Panc1 (cell line): Measurements from ENCODE around the genes IGFN1 and PKP1.

- RRBS, 2 experiments: no CpG with 5 or more reads among the region's 3 CpGs
These were observed 9.6 kb upstream of the CAMSAP2 start for GRCh38 chr1:200728992-200729608.

DNA sequence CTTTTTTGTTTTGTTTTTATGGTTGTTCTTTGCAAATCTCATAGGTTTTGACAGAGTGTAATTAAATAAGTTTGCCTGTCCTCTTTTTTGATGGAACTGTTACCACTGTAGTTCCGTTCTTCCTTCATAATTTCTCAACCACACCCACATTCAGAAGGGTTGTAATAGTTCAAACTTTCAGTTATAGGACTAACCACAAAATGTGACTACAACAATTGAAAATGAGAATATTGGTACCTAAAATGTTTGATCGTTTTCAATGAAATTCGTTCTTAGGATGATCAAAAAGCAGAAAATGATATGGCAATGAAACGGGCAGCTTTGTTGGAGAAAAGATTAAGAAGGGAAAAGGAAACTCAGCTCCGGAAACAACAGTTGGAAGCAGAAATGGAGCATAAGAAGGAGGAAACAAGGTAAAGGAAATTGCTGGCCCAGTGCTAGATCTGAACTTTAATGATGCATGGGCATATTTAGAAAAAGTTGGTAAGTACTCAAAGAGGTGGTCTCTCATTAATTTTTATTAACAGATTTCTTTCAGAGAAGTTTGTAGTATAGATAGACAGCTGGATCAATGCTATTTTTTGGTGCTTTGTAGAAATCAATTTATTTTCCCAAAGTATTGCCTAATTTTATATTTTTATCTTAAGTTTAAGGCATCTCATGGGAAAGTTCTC is 20.4 kb upstream of the GPR25 start:
- RRBS, 2 experiments: no CpG with 5 or more reads among the region's 5 CpGs

DNA sequence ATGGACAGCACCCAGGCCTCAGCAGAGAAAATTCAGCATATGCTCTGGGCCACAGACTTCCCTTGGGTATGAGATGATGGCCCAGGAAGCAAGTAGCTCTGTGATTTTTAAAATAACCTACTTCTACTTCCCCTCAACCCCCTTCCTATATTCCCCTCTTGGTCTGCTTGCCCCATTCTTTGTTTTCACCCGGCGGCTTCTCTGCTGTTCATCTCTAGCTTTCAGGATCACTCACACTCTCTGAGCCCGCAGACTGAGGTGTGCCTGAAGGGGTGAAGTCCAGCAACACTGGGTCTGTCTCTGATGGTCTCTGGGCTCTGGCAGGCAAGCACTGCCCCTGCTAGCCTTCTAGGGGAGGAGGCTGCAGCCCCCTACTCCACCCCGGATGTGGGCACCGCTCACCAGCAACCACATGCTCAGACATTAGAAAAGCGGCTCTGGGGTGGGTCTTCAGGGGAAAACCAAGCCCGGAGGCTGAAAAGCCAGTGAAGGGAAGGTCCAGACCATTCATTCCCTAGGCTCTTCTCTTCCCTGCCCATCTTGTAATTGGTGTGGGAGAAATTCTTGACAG is 2.8 kb upstream of the GPR25 start:
- RRBS, 2 experiments: 73 to 82% methylated on average over 3 of the region's 7 CpGs

DNA sequence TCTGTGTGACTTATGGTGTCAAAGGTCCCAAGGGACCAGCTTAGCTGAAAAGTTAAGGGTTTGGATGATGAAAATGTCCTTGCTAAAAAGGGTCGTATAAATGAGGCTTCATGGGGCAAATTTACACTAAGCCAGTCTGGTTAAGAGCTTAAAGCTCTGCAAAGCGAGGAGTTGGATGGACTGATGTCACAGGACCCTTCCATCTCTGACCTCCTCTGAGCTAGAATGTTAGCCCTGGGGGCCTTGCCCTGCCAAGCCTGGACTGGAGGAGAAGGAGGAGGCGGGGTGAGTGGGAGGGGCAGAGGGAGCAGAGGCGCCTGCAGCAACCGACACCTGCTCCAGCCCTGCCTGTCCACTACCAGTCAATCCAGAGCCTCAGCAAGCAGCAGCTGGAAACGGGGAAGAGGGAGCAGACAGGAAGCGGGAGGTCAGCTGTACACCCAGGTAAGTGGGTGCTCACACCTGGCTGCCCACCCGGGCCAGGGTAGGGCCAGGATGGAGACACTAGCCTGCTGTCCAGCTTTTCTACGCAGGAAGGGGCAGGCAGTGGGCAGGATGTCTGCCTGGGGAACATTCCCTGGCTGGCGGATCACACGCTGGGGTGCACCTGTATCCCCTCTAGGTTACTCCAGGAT is at the start of gene IGFN1:
Gene IGFN1 (plus strand): TSS at position 361 of the 635 bp plus-strand sequence.
- RRBS, 2 experiments: no CpG with 5 or more reads among the region's 11 CpGs

DNA sequence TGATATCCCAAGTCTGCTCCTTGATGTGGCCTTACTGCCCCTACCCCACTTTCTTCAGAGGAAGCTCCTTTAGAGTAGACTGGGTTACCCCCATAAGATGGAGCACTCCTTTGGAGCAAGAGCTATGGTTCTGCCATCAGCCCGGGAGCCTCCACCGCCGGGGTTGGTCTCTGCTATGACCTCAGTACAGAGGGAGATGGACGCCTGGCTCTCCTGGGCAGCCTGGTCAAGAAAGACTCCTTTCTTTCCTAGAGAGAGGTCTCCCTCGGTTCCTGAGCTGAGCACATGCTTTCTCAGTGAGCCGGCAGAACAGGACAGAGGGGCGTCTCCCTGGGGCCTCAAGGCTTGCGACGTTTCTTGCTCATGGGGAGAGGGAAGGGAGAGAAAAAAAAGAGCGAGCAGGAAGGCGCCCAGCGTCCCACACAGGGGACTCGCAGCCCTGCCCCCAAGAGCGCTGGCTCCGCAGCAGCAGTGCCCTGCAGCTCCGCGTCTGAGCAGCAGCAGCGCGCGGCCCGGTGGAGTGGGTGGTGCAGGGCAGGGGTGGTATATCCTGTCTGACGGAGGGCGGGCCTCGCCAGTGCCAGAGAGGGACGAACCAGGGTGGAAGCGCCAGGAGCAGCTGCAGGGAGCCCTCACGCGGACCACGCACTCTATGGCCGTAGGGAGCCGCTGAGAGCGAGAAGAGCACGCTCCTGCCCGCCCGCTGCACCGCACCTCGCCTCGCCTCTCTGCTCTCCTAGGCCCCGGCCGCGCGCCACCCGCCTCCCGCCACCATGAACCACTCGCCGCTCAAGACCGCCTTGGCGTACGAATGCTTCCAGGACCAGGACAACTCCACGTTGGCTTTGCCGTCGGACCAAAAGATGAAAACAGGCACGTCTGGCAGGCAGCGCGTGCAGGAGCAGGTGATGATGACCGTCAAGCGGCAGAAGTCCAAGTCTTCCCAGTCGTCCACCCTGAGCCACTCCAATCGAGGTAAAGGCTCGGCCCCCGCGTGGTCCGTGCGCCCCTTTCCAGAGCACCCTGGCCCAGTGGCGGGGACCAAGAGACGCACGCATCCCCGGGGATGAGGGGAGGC is at the start of gene PKP1:
Gene PKP1 (plus strand): TSS at position 577 of the 1,078 bp plus-strand sequence.
- RRBS, 2 experiments: no CpG with 5 or more reads among the region's 68 CpGs

DNA sequence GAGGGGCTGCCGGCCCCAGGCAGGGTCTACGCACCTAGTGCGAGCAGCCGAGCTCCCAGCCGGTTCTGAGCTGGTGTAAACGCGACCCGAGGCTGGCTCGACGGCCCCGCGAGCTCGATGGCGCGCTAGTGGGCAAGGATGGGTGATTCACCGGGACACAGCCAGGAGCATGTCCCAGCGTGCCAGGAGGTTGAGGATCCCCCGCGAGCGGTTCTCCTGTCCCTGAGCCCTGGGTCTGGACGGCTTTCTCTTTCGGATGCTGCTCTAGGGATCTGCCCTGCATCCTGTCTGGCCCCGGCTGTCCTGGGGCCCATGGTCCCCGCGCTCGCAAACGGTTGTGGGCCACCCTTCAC is 678 bp downstream of the PKP1 start:
- RRBS, 2 experiments: 90 to 94% methylated on average over 11 of the region's 27 CpGs

- RRBS, 2 experiments: no CpG with 5 or more reads among the region's 10 CpGs
These were observed 18.6 kb downstream of the PKP1 start for GRCh38 chr1:201301727-201302388.

DNA sequence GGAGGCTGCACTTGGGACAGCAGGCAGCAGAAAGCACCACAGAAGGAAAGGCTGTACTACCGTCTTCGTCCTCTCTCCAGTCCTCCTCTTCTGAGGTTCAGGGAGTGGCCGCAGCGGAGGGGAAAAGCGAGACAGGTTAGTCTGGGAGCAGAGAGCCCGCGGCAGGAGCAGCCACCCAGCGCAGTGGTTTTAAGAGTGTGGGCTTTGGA is 7.8 kb downstream of the TNNT2 start:
- RRBS, 2 experiments: no CpG with 5 or more reads among the region's 8 CpGs

DNA sequence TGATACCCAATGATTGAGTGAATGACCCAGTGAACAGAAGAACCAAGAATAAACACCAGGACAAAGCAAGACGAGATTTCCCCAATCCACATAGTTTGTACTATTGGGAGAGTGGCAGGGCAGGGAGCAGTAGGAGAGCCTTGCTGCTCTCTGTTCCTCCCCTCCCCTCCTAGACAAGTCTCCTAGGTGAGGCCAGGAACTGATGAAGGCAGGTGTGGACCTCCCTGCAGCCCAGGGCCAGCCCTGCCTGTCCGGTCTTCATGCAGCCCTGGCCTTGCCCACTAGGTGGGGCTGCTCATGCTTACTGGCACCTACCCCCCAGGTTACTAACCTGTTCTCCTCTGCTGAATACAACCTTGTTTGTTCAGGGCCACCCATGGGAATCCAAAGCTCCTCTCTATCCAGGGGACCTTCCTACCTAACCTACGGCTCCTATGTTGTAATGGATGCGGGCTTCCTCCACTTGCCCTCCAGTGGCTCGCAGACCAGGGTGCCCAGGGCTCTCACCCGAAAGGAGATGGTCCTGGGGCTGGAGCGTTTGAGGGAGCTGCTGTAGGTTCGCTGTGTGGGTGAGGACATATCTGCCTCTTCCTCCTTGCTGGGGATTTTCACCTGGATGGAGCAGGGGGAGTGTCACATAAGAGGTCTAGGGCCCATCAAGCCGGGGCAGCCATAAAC is 7.9 kb upstream of the TNNT2 start:
- RRBS, 2 experiments: no CpG with 5 or more reads among the region's 9 CpGs

GRCh38 chr1:201396679-201397616 is 2.2 kb downstream of the LAD1 start:
- RRBS, 2 experiments: no CpG with 5 or more reads among the region's 11 CpGs

DNA sequence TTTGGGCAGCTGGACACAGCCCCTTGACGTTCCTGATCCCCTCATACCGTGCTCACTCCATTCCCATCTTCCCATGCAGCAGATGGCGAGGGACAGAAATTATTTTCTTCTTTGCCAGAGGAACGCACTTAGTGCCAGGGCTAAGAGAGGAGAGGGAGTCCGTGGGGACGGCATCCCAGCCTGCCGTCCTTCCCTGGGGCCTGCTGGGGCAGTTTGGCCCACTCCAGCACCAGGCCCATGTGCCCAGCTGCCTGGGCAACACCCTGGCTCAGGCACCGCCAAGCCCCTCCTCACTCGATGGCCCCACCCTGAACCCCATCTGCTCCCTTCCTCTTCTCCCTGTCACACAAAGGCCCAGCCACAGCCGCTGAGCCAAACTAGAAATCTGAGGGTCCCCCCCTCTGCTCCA is 8.1 kb upstream of the TNNI1 start:
- RRBS, 2 experiments: no CpG with 5 or more reads among the region's 10 CpGs

DNA sequence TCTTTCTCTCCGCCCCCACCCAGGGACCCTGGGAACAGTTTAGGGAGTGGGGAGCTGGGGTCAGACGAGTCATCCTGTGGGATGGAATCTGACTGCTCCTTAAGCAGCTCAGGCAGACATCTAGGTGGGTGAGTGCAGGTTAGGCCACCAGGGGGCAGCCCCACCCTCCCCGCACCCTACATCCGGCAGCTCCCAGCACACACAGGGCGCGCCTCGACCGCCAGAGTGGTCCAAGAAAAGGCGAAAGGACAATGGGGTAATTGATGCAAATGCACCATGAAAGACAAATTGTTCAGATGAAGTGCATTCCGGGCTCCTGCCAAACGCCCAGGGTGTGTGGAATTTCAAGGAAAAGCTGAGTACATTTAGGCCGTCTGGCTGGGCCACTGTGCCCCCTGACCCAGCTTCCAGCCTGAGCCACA is 20.8 kb downstream of the PHLDA3 start:
- RRBS, 2 experiments: 18% methylated on average over 5 of the region's 12 CpGs; no CpG with 5 or more reads in 1 of the 2 experiments

DNA sequence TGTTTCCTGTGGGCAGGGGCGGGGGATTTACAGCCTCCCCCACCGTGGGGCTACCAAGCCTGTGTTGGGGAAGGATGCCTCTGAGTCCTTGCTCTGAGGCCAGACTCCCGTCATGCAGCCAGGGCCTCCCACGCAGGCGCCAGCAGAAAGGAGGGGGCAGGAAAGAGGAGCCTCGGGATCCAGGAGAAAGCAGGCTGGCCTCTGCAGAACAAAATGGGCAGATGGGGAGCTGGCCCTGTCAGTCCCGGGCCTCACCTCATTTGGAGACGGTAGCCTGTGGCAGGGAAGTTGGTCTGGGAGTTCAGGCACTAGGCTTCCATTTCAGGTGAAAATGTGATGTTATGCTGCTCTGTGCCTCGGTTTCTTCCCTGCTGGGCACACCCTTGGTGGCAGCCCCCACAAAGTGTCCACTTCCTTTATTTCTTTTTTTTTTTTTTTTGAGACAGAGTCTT is 17.9 kb downstream of the PHLDA3 start:
- RRBS, 2 experiments: no CpG with 5 or more reads among the region's 9 CpGs

GRCh38 chr1:201481023-201481334 is 12.0 kb upstream of the PHLDA3 start:
- RRBS, 2 experiments: no CpG with 5 or more reads among the region's 13 CpGs

DNA sequence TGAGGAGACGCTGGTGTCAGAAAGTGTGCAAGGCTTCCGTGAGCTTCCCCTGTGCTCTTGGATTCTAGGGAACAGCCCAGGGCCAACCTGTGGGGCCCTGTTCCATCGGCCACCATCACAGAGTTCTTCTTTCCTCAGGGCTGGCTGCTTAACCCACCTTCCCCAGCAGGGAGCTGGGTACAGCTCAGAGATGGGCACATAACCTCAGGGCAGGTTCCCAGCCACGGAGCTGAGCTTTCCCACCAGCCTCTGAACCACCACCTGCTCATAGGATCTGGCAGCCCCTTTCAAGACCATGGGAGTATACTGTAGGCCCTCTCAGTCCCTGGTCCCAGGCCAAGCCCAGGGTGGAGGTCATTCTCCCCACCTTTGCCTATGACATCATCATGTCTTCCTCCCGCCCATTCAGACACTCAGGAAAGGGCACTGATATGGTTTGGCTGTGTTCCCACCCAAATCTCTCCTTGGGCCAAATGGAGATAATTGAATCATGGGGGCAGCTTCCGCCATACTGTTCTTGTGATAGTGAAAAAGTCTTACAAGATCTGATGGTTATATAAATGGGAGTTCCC is 14.0 kb downstream of the CSRP1 start:
- RRBS, 2 experiments: no CpG with 5 or more reads among the region's 6 CpGs

DNA sequence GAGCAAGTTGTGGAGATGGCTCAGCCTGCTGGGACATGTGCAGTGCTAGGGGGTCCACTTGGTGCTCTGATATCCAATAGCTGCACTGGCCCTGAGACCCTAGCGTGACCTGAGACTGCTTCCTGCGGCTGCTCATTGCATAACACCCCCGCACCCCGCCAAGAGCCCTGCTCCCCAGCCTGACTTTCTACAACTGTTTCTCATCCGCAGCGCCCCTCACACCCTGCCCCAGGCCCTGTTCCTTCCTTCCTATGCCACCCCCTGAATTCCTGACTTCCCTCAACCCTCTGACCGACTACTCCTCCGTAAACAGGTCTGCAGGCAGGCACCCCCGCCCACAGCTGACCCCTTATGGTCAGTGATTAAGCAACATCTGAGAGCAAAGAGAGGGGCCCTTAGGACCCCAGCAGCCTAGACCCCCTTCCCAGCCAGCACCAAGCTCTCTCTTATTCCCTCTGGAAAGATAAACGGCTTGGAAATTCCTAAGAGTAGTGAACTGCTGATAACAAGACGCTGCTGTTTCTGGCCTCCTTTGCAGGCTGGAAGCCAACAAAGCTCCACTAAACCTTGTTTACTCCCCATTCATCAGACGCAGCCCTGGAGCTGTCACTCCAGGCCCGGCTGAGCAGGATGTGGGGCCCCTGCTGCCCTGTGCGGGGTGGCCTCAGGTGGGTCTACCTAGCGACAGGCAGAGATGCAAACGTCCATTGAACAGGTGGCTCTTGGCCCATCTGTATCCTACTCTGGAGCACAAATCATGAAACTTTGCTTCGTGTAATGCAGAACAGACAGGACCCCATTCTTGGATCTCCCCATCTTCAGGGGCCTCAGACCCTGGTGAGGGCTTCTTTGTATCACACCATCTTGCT is 12.8 kb downstream of the CSRP1 start:
- RRBS, 2 experiments: no CpG with 5 or more reads among the region's 17 CpGs

DNA sequence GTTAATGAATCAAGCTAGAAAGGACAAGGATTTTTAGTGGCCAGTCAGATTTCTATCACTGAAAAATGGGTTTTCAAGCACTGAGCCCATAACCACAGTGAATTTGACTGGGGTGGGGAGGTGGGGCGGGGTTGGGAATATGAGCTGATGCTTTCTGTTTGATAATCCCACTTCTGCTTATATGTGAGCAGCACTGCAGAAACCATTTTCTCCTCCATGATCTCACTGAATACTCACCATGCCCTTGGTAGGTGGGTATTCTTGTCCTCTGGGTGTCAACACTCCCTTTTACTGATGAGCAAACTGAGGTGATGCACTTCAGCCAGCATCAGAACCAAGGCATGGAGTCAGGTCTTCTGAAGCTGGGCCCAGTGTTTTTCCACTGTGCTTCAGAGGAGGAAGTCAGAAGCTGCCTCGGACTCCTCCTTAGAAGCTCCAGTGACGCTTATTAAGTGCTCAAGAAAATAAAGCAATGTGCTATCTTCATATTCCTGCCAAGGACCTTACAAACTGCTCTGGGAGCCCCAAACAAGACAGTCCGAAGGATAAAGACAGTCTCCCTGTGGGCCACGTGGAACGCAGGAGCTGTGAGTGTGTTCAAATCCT is 3.3 kb upstream of the NAV1 start:
- RRBS, 2 experiments: no CpG with 5 or more reads among the region's 6 CpGs

- RRBS, 2 experiments: no CpG with 5 or more reads among the region's 2 CpGs
These were observed 90.6 kb upstream of the IPO9 start for GRCh38 chr1:201738325-201738817.

DNA sequence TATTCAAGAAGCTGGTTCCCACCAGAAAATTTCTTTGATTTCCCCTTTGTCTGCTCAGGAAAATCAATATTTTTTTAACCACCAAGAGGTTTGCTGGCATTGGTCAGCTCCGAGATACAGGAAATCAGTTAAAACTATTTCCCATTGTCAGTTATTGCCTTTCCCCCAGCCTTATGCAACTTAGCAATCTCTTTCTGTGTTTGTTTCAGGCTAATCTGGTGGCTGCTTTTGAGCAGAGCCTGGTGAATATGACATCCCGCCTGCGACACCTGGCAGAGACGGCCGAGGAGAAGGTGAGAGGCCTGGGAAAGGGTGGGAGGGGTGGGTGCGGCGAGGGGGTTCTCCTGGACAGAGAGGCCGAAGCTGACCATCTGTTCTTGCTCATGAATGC is 35.4 kb upstream of the IPO9 start:
- RRBS, 2 experiments: no CpG with 5 or more reads among the region's 8 CpGs

- RRBS, 2 experiments: no CpG with 5 or more reads among the region's 10 CpGs
These were observed 5.1 kb upstream of the SHISA4 start for GRCh38 chr1:201883386-201884257.